Metastatic Breast Carcinoma in the Brain (tissue), 10 donors: Measurements from ENCODE around the genes CASKIN2 and WBP2.

DNA sequence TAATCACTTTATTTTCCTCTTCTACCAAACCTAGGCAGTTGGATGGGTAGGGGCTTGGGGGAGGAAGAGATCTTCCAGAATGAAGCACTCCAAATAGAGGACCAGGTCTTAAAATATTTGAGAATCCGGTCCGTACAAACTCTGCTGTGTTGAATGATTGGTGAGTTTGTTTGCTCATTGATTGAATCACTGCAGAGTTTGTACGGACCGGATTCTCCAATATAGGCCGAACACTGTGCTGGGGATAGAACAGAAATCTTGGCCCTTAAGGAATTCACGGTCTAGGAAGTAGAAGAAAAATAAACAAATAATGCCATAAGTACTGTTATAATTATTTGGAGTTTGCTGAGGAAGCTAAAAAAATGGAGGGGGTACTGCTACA is 461 bp upstream of the GRB2 start:
- PRO-cap, 10 experiments = peak in 1 of 10 experiments; most common plus-strand start position 219 of the sequence (in 1)

DNA sequence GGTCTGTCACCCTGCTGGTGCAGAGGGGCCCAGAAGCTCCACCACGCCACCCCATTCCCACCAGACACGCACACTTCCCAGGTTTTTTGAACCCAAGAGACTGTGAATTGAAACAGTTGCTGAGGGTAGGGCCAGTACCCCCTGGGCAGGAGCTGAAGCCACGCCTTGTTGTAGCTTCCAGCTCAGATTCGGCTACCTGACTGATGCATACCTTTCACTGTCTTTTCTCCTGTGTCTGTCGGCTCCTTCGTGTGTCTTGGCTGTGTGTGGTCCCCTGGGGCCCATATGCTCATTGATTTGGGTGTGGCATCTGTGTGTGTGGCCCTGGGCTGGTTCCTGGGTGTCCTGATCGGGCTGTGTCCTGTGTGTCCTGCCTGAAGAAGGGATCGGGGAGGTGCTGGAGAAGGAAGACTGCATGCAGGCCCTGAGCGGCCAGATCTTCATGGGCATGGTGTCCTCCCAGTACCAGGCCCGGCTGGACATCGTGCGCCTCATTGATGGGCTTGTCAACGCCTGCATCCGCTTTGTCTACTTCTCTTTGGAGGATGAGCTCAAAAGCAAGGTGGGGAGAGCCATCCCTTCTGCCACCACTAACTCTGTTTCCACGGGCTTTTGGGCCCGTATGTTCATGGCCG is 21.0 kb downstream of the CASKIN2 start:
- PRO-cap, 10 experiments = no peak in any of the 10 experiments

DNA sequence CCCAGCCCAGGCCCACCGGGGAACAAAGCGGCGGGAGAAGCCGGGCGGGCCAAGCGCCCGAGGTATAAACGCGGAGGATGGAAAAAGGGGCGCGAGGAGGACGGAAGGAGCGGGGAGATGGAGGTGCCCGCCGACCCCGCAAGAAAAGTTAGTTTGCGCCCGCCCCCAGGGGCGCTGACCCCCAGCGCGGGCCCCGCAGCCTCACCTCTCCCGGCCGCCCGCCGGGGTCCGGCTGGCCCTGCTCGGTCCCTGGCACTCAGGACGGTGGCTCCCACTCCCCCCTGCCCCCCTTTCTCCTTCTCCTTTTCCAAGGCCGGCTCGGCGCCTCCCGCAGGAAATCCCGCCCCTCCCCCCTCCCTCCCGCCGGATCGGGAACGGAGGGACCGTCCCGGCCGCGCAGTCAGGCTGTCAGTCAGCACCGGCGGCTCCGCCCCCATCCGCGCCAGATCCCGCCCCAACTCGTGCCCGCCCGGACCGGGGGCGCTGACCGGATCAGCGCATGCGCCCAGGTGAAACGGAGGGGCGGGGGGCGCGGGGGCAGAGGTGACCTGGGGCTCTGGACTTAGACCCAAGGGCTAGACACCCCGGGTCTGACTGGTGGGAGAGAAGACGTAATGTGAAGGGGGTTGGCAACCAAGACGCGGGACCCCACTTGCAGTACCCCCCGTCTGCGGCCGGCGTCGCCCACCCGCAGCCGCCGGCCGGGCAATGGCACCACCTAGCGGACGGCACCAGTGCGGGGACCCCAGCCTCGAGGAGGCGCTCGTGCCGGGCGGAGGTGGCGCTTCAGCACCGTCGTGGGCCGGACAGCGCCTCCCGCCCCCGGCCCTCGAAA is at the start of gene CASKIN2:
CASKIN2 (minus strand) TSS at position 342 of the 835 bp plus-strand sequence.
- PRO-cap, 10 experiments = peak in 8 of 10 experiments; most common plus-strand start position 748 of the sequence (in 5); most common minus-strand start position 407 of the sequence (in 4)

DNA sequence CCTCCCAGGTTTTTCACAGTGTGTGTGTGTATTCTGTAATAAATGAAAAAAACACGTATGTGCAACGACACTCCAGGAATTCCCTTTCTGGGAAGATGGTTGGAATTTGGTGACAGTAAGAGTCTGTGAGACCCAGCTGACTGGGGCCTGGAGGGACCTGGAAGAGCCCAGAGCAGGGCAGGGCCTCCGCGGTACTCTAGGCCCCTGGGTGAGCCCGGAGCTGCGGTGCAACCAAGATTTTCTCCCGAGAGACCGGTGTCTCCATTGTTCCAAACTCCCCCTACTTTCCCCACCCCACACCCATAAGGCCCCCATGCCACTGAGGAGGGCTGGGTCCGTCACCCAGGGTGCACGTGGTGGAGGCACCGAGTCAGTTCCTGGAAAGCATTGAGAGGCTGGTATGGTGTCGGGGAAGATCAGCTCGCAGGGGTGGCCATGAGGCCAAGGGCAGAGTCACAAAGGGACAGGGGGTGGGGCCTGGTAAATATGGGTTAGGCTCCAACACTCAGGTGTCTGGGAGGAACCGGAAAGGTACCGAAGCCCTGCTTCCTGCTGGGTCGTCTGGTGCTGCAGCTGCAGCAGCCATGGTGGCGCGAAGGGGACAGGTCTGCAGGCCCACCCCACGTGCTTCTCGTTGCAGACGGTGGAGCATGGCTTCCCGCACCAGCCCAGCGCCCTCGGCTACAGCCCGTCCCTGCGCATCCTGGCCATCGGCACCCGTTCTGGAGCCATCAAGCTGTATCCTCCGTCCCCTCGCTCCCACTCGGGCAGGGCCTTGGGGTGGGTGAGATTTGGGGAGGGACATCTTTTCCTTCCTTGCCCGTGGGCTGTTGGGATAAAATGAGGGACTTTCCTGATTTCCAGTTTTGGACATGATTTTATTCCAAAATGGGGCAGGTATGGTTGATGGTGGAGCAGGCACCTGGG is 30.2 kb downstream of the LLGL2 start:
- PRO-cap, 10 experiments = no peak in any of the 10 experiments

GRCh38 chr17:75616923-75617677 is 16.1 kb upstream of the SMIM5 start:
- PRO-cap, 10 experiments = no peak in any of the 10 experiments

DNA sequence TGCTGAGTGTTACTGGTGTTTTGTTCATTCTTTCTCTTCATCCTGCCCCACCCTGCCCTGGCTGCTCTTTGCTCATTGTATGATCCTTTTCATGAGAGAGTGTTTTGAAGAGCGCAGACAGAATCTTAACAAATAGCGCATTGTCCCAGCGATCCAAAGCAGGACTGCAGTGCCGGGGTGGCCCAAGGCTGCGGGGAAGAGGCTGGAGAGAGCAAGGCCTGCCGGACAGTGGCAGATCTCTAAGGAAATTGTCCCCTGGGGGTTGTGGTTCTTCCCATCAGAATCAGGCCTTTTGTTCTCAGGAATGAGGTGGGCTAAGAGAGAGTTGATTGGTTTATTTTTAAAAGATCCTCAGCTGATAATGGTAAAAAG is 23.3 kb upstream of the ITGB4 start:
- PRO-cap, 10 experiments = peak in 4 of 10 experiments; most common plus-strand start position 185 of the sequence (in 3)

DNA sequence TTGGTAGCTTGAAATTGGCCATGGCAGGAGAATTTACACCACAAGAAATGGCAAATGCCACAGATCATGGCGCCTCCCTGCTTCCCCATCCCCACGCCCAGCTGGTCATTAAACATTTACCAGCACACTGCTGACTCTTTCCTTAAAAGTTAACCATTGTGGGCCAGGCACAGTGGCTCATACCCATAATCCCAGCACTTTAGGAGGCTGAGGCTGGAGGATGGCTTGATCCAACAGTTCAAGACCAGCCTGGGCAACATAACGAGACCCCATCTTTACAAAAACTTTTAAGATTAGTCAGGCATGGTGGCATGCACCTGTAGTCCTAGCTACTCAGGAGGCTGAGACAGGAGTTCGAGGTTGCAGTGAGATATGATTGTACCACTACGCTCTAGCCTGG is 22.5 kb upstream of the ITGB4 start:
- PRO-cap, 10 experiments = no peak in any of the 10 experiments

- PRO-cap, 10 experiments = no peak in any of the 10 experiments
Measured at GRCh38 chr17:75706943-75708086, 13.9 kb upstream of the ITGB4 start.

GRCh38 chr17:75824080-75824339 is 20.2 kb downstream of the UNC13D start:
- PRO-cap, 10 experiments = no peak in any of the 10 experiments

GRCh38 chr17:75854897-75855622 is at the start of gene WBP2:
Gene WBP2 (minus strand): TSS chr17:75855335.
- PRO-cap, 10 experiments = peak in 10 of 10 experiments; most common minus-strand start chr17:75855335 (in 9)

DNA sequence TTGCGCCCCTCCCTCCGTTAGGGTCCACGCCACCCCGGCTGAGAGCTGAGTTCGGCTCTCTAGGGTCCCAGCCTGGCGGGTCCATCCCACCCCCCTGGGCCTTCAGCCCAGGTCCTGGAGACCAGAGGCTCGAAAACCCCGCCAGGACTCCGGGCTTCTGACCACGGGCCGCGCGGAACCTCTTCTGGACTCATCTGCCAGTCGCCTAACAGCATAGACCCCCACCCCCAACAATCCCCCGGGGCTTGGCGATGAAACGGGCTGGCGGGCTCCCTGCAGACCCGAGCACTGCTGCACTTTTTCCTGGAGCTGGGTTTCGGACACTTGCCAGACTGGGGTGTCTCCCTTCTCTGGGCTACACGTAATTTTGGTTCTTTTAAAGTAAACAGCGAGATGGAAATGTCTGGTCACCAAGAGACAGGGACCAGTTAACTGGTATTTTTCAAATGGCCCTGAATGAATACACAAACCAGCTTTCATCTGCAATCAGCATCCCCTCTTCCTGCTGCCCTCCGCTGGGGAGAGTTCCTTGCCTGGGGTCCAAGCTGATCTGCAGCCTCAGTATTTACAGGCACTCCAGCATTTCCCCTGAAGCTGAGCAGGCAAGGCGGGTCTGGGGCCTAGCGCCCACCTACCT is 560 bp upstream of the TRIM65 start:
- PRO-cap, 10 experiments = no peak in any of the 10 experiments

DNA sequence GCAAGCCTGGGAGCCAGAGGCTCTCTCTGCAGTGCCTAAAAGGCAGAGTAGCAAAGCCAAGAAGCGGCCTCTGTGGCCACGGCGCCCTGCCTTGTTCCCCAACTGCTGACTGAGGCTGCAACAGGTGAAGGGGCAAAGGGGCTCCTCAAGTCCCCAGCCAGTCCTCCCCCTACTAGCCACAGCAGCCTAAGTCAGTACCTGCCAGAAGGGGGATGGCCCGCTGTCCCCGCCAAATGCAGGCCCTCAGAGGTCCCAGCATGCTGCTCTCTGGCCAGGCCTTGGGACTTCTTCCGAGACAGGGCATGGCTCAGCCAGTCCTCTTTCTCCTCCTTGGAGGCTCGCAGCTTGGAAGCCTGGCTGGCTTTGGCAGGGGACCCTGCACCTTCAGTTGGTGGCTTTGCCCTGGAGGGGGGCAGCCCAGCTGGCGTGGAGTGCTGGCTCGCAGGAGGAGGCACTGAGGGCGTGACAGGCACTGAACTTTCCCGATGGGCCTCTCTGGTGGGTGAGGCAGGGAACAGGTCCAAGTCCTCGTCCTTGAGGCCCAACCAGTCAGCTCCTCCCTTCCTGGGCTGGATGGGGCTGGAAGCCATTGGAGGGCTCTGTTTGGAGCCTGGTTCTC is 17.7 kb downstream of the FBF1 start:
- PRO-cap, 10 experiments = no peak in any of the 10 experiments

DNA sequence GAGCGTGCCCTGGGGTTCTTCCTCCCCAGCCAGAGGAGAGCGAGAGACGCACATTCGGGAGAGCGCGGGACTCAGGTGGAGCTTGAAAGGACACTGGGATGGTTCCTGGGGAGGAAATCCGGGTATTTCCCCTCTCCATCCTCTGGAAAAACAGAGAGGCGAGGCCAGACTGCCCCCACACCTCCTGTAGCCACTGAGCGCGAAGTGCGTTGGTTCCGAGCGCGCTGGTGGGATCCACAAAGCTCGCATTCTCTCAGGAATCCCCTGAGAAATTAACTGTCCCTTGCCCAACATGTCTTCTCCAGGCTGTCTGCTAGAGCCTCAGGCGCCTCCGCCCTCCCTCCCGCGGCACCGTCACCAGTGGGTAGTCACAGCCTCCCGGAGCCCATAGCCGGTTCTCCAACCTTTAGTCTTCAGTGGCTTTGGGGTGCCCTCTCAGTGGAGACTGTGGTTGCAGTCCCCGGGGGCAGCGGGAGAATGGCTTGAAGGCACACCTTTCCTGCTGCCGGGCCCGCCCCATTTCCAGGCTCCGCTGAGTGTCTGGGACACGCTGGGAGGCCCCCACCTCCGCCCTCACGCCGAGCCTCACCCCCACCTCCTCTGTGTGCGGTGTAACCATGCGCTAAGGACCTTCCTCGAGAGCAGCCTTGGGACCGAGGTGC is 1.5 kb downstream of the GALR2 start:
- PRO-cap, 10 experiments = no peak in any of the 10 experiments

- PRO-cap, 10 experiments = no peak in any of the 10 experiments
Measured at GRCh38 chr17:76076723-76077327, 2.2 kb upstream of the ZACN start.

GRCh38 chr17:76146032-76146432 is 5.0 kb upstream of the FOXJ1 start:
- PRO-cap, 10 experiments = no peak in any of the 10 experiments

GRCh38 chr17:76151663-76152242 is 10.7 kb upstream of the FOXJ1 start:
- PRO-cap, 10 experiments = no peak in any of the 10 experiments

GRCh38 chr17:76272867-76273210 is 7.7 kb downstream of the UBALD2 start:
- PRO-cap, 10 experiments = no peak in any of the 10 experiments

- PRO-cap, 10 experiments = peak in 1 of 10 experiments; most common plus-strand start chr17:76275254 (in 1)
Measured at GRCh38 chr17:76274936-76275481, 9.9 kb downstream of the UBALD2 start.

DNA sequence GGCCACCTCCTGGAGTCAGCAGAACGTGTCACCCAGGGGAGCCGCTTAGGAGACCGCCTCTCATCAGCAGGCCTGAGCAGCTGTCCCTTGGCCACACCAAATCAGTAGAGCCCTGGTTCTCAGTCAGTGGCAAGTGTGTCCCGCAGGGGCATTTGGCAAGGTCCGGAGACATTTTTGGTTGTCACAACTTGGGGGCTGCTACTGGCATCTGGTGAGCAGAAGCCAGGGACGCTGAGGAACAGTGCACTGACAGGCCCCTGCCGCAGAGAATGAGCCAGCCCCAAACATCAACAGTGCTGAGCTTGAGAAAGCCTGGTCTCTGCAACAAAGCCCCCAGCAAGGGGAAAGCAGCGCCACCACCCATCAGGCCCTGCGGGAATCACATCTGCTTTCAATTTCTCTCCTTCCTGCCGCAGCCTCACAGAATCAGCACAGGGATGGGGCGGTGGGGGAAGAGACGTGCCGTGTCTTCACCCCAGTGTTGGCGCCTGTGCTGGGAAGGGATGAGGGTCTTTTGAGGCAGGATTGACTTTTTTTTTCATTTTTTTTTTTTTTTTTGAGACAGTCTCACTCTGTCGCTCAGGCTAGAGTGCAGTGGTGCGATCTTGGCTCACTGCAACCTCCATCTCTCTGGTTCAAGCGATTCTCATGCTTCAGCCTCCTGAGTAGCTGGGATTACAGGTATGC is 14.8 kb upstream of the PRPSAP1 start:
- PRO-cap, 10 experiments = no peak in any of the 10 experiments

DNA sequence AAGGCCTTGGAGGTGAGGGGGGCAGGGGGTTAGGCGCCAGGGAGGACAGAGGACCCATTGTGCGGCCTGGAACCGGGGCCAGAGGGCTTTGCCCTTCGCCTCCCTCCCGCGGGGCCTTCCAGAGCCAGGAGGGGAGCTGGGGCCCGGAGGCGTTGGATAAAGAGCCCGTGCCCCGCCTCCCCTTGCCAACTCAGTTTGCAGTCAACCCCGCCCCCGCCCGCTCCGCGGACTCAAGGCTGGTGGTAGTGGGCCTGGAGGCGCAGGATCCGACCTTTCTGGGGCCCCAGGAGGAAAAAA is 2.1 kb upstream of the SPHK1 start:
- PRO-cap, 10 experiments = peak in 2 of 10 experiments; most common plus-strand start position 233 of the sequence (in 1); most common minus-strand start position 131 of the sequence (in 1)